Ileum (tissue), 1 donor: ENCODE data around the genes PERM1 and ISG15.

DNA sequence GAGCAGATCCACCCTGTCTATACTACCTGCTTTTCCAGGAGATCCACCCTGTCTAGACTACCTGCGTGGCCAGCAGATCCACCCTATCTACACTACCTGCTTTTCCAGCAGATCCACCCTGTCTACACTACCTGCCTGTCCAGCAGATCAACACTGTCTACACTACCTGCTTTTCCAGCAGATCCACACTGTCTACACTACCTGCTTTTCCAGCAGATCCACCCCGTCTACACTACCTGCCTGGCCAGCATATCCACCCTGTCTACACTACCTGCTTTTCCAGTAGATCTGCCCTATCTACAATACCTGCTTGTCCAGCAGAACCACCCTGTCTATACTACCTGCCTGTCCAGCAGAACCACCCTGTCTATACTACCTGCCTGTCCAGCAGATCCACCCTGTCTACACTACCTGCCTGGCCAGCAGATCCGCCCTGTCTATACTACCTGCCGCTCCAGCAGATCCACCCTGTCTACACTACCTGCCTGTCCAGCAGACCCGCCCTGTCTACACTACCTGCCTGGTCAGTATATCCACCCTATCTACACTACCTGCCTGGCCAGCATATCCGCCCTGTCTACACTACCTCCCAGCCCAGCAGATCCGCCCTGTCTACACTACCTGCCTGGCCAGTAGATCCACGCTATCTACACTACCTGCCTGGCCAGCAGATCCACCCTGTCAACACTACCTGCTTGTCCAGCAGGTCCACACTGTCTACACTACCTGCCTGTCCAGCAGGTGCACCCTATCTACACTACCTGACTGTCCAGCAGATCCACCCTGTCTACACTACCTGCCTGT is 103.6 kb upstream of the SAMD11 start:
- PRO-cap = no peak

DNA sequence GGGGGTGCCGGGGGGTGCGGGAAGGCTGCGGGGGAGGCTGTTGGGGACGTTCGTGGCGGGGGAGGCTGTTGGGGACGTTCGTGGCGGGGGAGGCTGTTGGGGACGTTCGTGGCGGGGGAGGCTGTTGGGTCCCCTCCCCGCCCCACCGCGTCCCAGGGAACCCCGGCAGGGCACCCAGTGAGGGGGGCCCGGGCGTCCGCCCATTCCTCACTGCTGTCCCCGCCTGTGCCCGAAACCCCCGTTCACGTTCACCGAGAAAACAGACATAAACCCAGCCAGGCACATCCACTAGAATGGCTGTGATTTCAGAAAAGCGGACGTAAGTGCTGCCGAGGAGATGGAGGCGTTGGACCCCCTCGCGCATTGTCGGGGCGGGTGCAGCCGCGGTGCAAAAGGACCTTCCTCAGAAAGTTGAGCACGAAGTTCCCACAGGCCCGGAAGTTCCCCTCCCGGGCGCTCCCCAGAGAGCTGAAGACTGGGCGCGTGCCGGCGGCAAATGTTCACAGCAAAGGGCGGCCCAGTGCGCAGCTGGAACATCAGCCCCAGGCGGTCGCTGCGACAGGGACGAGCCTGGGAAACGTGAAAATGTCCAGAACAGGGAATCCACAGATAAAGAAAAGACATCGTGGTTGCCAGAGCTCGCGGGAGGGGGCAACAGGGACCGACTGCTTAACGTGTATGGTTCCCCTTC is 18.6 kb upstream of the SAMD11 start:
- PRO-cap = no peak

GRCh38 chr1:924403-925521 is 1.0 kb downstream of the SAMD11 start:
- PRO-cap = no peak

DNA sequence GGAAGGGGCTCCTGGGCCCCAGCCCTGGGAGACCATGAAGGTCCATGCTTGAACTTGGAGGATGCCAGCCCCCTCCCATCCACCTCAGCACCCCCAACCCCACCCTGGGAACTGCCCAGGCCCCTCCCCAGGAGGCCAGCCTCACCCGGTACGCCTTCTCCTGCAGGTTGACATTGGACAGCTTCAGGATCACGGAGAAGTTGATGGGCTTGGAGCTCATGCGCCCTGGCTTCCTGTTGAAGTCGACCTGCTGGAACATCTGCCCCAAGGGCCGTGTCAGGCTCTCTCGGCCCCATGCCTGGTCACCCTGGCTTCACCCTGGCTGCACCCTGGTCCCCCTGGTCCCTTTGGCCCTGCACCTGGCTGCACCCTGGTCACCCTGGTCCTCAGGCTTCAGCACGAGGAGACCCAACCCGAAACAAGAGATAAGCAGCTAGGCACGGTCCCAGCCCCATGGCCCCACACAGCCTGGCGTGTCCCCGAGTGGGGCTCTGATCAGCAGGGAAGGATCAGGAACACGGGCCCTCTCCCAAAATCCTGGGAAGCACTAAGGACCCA is 10.6 kb downstream of the NOC2L start:
- PRO-cap = no peak

- PRO-cap = no peak
Observed at GRCh38 chr1:965047-965941, 988 bp upstream of the PLEKHN1 start.

DNA sequence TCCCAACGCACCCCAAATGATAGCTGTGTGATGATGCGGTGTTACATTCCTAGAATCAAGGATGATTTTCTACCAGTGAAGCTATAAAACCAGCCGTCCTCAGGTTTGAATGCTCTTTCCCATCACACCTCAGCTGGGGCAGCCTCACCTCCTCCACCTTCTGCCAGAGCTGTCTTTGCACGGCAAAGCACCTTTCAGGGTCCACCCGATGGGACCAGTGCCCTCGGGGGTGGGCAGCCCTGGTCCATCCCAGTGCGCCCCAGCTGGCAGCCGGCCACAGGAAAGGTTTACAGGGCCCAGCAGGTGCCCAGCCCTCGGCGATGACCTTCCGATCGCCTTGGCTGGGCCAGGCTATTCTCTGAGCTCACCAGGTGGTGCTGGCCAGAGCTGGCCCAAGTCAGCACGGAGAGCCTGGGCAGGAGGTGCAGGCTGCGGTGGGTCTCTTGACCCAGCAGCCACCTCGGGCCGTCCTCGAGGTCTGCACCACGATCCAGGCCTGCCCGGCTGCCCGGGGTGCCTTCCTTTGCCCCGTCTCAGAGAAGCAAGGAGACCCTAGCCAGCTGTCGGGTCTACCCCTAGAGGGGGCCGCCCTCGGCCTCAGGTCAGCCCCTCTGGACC is 507 bp downstream of the PERM1 start:
- PRO-cap = no peak

GRCh38 chr1:981895-982650 is at the start of gene PERM1:
Gene PERM1, minus strand, starts transcription at chr1:982093.
- PRO-cap = no peak

GRCh38 chr1:1012512-1013762 is at the start of gene ISG15:
Gene ISG15, plus strand, starts transcription at chr1:1013497.
- PRO-cap = bidirectional peak, plus-strand start at chr1:1013493, minus-strand start at chr1:1013351

DNA sequence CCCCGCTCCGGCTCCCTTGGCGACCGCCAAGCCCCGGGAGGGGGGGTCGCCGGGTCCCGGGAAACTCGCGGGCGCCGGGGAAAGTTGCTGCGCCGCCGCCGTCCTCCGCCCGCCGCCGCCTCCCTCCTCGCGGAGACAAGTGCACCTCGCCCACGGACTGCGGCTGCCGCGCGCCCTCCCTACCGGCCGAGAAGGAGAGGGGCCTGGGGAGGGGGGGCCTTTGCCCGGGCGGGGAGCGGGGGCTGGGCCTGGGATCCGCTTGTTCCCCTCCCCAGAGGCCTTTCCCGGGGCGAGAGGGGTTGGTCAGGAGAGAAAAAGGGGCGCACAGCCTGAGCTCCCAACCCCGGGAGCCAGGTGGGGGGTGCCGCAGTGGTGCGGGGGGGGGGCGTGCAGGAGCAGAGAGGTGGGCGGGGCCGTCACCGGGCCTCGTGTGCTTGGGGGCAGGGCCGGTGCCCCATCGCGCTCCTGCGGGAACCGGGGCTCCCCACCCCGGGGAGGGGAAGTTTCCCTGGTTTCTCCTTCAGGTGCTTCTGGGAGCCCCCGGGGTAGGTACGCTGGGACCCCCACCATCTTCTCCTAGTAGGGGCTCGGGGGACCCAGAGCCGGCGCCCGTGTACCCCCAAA is 664 bp downstream of the AGRN start:
- PRO-cap = no peak

GRCh38 chr1:1025126-1025692 is 5.3 kb downstream of the AGRN start:
- PRO-cap = no peak

- PRO-cap = no peak
Observed at GRCh38 chr1:1033626-1034410, 13.9 kb downstream of the AGRN start.

GRCh38 chr1:1046302-1047153 is 26.6 kb downstream of the AGRN start:
- PRO-cap = no peak

DNA sequence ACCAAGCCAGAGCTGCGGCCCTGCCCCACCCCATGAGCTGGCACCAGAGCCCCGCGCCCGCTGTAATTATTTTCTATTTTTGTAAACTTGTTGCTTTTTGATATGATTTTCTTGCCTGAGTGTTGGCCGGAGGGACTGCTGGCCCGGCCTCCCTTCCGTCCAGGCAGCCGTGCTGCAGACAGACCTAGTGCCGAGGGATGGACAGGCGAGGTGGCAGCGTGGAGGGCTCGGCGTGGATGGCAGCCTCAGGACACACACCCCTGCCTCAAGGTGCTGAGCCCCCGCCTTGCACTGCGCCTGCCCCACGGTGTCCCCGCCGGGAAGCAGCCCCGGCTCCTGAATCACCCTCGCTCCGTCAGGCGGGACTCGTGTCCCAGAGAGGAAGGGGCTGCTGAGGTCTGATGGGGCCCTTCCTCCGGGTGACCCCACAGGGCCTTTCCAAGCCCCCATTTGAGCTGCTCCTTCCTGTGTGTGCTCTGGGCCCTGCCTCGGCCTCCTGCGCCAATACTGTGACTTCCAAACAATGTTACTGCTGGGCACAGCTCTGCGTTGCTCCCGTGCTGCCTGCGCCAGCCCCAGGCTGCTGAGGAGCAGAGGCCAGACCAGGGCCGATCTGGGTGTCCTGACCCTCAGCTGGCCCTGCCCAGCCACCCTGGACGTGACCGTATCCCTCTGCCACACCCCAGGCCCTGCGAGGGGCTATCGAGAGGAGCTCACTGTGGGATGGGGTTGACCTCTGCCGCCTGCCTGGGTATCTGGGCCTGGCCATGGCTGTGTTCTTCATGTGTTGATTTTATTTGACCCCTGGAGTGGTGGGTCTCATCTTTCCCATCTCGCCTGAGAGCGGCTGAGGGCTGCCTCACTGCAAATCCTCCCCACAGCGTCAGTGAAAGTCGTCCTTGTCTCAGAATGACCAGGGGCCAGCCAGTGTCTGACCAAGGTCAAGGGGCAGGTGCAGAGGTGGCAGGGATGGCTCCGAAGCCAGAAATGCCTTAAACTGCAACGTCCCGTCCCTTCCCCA is 18.9 kb downstream of the RNF223 start:
- PRO-cap = no peak

GRCh38 chr1:1059143-1060122 is 14.7 kb downstream of the RNF223 start:
- PRO-cap = no peak

DNA sequence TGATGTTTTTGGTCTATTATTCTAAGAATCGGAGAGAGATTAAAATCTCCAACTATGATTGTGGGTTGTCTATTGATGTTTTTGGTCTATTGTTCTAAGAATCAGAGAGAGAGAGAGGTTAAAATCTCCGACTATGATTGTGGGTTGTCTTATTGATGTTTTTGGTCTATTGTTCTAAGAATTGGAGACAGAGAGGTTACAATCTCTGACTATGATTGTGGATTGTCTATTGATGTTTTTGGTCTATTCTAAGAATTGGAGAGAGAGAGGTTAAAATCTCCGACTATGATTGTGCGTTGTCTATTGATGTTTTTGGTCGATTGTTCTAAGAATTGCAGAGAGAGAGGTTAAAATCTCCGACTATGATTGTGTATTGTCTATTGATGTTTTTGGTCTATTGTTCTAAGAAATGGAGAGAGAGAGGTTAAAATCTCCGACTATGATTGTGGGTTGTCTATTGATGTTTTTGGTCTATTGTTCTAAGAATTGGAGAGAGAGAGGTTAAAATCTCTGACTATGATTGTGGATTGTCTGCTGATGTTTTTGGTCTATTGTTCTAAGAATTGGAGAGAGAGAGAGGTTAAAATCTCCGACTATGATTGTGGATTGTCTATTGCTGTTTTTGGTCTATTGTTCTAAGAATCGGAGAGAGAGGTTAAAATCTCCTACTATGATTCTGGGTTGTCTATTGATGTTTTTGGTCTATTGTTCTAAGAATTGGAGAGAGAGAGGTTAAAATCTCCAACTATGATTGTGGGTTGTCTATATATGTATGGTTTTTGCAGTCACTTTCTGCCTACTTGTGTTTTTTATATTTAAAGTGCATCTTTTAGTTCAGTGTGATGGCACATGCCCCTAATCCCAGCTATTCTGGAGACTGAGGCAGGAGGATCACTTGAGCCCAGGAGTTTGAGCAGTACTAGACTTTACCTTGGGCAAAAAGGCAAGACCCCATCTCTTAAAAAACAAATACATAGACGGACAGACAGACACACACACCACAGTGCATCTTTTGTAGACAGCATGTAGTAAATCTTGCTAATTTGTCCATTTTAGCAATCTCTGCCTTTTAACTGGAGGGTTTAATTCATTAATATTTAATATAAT is 16.4 kb downstream of the C1orf159 start:
- PRO-cap = no peak

GRCh38 chr1:1121882-1122788 is 6.2 kb upstream of the C1orf159 start:
- PRO-cap = no peak

- PRO-cap = unidirectional peak, plus-strand start at chr1:1137008; bidirectional peak, plus-strand start at chr1:1137503, minus-strand start at chr1:1137208
Observed at GRCh38 chr1:1136912-1137962, 21.3 kb upstream of the C1orf159 start.

GRCh38 chr1:1159405-1159813 is 14.3 kb upstream of the TTLL10 start:
- PRO-cap = bidirectional peak, plus-strand start at chr1:1159665, minus-strand start at chr1:1159513

- PRO-cap = no peak
Observed at GRCh38 chr1:1166294-1166843, 7.3 kb upstream of the TTLL10 start.

DNA sequence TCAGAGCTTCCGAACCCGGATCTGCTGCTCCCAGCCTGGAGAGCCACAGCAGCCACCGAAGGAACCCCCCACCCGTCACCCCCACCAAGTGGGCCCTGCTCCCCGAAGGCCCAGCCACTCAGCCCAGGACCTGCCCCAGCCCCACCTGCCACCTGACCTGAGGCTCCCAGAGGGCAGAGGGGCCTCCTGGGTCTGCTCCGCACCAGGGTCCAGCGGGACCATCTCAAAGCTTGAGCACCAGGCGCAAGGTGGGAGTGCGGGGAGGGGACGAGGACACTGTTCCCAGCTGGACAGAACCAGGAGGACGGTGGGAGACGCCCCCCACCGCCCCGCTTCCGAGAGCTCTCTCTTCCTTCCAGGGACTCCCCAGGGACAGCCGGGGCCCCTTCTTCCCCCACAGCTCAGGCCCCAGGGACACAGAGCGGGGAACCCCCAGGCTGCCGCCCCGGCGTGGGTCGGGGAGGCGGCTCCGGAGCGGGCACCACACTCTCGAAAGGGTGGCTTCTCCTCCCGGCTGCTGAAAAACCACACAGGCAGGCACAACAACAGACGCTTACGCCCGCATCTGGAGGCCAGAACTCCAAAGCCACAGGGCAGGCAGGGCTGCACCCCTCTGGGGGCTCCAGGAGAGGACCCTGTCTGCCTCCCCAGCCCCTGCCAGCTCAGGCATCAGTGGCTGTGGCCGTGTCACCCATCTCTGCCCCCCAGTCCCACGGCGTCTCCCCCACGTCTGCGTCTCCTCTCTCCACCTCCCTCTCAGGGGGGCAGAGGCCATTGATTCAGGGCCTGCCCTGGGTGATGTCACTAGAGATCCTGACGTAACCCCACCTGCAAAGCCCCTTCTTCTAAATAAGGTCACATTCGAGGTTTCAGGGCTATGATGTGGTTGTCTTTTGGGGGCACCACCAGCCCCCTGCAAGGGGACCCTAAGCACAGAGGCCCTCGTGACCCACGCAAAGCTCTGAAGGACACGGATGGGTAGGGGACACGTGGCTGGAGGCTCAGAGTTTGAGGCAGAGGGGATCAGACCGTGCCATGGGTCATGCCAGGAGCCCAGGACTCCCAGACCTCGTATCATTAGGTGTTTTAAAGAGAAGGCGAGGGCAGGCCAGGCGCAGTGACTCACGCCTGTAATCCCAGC is 1.8 kb upstream of the TTLL10 start:
- PRO-cap = no peak